Hair follicular keratinocyte (primary cell): ENCODE data around the gene BLTP3B.

DNA sequence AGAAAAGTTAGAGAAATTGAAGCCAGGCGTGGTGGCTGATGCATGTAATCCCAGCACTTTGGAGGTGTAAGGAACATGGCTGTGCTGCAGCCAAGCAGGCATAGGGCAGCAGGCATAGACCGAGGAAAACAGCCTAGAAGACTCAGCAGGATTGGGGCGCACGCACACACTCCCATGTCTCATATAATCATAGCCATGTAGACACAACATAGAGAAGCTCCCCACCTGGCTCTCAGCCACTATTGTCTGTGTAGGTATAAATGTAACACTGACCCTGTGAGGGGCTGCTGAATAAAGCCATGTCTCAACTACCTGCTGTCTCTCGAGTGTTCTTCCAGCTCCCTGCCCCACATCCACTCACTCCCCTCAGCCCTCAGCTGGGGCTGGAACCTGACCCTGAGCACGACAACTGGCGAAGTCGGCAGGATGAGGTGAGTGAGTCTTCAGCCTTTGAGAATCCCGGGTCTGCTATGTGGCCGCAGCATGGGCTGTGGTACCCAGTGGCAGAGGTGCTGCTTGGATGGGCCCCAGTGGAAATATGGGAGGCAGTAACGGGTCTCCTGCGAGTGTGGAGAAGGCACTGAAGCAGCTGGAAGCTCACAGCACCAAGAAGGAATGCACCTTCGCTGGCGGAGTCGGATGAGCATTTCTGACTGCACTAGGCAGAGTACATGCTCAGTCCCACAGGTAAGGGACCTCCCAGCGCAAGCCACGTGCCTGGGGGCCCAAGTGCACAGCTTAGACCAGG lies 95.7 kb upstream of the TMPO start:
- RAMPAGE, long total RNA, result no peak

GRCh38 chr12:98516239-98516716 lies 888 bp downstream of the TMPO start:
- RAMPAGE, long total RNA, result no peak

DNA sequence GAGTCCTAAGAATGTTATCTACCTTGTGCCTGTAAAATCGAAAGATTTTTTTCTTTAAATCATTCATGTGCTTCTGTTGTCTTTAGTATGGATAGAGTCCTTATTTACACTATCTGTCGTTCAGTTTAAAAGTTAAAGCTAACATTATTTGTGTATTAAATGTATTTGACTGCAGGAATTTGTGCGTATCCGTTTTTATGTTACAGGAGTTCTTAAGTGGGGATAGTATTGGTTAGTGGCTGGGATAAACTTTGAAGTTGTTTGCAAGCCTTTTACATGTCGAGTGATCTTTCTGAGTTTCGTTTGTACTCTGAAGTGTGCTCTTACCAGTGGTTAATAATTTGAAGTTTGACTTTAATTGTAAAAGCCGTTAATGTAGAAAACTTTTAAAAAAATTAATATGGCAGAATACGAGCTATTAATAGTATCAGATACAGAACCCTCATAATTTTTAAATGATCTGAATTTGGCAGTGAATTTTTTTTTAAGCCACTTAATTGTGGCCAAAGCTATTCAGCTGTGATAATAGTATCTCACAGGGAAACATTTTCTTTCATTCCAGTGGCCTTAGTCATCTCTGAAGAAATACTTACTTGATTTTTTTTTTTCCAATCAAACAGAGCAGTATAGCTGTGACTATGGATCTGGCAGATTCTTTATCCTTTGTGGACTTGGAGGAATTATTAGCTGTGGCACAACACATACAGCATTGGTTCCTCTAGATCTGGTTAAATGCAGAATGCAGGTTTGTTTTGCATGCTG lies 1.5 kb downstream of the SLC25A3 start:
- RAMPAGE, long total RNA, result no peak

GRCh38 chr12:98745592-98746476 lies 100.7 kb downstream of the APAF1 start:
- RAMPAGE, long total RNA, result no peak

- RAMPAGE, long total RNA, result no peak
Observed at GRCh38 chr12:98772746-98773108, 127.6 kb downstream of the APAF1 start.

DNA sequence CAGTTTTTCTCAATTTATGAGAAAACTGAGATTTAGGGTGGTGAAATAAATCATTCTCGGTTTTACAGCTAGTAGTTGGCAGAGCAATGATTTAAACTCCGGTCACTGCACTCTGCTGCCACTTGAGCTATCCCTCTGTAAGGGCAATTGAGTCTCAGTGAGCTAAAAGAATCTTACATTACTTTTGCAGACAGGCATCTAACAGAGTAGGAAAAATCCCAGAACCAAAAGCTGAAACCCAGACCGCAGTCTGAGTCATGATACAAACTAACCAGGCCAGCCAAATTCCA lies 73.7 kb downstream of the ANKS1B start:
- RAMPAGE, long total RNA, result no peak

DNA sequence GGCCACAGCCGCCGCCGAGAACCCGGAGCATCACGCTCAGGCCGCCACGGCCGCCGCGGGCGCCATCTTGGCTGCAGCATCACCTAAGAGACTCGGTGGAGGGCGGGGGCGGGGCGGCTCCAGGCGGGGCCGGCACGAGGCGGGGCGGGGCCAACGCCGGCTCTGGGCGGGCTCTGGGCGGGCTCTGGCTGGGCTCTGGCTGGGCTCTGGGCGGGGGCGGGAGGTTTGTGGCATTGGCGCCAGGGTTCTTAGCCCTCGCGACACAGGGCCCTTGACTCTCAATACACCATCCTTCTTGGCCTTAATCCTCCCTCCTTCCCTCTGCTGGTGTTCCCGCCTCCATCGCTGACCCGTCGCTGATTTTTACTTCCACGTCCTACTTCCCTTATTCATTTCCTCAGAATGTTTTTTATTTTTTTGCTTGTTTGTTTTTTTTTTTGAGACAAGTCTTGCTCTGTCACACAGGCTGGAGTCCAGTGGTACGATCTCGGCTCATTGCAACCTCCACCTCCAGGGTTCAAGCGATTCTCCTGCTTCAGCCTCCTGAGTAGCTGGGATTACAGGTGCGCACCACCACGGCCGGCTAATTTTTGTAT lies at the start of gene BLTP3B:
BLTP3B (minus strand) TSS at position 94 of the 596 bp plus-strand sequence.
- RAMPAGE, long total RNA, result start-site peak on the minus strand centred at position 85 of the sequence, 25 bp wide, 95 and 52 reads in 2 replicates

DNA sequence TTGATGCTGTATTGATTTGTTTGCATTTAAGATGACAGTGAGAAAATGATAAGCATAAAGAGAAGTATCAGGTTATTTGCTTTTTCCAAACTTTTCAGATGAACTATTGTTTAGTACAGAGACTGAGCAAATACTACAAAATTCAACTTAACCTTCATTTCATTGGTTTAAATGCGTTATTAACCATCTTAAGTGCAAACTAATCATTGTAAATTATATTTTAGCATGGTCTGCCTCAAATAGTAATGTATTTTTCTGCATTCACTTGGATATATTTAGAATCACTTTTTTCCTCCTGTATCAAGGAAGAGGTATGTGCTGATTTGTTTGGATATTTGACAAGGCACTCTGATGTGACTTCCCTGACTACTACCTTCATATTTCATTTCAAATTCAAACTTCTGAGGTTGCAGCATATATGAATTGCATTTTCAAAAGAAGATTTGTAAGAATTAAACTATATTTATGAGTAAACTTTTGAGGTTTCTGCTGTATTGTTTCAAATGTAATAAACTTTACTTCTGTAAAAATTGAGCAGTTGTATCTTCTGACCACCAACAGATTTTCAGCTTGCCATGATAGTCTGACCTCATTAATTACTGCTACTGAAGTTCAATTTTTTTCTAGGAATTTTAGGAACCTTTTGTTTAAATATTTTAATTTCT lies 17.1 kb upstream of the SLC17A8 start:
- RAMPAGE, long total RNA, result no peak

DNA sequence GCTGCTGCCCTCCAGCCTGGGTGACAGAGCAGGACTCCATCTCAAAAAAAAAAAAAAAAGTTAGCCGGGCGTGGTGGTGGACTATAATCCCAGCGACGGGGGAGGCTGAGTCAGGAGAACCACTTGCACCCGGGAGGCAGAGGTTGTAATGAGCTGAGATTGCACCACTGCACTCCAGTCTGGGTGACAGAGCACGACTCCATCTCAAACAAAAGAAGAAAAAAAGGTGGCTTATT lies 53.5 kb downstream of the SLC17A8 start:
- RAMPAGE, long total RNA, result no peak

DNA sequence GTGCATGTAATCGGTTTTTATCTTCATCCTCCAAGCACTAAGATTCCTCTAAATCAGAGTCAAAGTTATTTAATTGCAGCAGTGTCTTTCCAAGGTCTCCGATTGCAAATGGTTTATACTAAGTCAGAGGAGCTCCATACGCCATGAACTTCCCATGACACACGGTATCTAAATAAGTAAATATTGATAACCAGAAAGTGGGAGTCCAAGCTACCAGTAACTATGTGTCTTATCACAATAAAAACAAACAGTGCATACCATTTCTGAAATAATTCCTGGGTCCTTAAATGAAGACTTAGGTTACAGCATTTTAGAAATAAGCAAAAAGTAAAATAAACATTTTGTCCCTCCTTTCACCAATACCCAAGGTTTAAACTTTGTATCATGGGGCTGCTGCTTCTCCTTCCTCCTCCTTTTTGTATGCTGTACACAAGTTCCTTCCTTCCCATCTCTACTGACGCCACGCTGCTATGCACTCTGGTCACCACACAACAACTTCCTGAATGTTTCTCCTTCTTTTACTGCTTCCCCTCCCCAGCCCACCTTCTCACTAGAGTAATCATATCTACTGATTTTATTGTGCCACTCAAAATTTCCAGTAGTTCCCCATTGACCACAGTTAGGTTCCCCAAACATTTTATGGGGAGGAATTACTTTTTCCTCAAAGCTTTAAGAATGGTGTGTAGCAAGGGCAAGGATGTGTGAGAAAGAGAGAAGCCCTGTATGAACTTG lies 10.7 kb downstream of the NR1H4 start:
- RAMPAGE, long total RNA, result no peak

DNA sequence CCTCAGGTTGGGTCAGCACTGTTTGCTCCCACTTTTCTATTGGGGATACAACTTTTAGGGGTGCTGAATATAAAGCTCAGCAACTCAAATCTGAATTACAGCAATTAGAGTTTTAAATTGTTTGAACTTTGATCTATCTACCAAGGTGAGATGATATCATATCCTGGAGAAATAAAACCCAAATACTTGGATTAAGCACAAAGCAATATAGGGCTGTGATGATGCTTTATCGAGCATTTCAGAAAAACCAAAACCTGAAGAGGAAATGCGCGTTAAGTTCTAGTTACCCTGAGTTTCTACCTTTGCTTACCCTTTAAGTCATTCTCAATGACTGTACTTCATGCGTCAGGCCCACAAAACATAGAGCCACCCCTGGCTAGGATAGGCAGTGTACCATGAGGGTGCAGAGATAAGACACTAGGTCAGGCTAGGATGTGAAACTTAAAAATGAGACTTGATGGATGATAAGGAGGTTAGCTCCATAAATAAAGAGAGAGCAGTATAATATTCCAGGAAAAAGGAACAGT lies 100.0 kb downstream of the GAS2L3 start:
- RAMPAGE, long total RNA, result no peak

DNA sequence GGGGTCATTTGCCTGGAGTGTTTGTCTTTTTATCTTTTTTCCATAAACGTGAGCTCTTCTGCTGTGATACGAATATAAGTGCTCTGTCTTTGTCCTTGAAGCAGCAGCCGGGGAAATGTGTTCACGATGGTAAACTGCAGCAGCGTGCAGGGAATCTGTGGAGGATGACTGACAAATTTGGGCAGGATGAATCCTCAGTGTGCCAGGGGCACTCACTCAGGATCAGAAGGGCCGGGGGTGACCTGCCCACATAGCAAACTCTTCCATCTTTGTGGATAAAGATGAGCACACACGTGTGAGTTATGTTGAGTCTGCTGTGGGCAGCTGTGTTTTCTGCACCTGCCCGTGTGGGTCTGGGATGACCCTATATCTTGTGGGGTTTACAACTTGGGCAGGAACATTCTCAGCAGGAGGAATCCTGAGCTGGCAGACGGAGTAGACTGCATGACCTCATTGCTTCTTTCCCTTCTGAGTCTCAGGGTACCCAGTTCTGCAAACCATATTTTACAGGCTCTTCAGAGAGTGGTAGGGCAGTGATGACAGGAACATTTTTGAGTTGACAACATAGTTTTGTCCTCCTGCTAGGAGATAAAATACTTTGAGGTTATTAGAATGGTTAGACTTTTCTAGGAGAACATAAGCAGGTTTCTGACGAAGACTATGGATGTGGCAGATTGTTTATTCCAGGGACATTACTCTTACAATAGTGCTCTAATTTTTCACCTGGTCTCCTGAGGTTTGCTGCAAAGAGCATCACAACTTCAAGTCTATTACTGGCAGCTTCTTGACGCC lies 798 bp downstream of the ANO4 start:
- RAMPAGE, long total RNA, result no peak

DNA sequence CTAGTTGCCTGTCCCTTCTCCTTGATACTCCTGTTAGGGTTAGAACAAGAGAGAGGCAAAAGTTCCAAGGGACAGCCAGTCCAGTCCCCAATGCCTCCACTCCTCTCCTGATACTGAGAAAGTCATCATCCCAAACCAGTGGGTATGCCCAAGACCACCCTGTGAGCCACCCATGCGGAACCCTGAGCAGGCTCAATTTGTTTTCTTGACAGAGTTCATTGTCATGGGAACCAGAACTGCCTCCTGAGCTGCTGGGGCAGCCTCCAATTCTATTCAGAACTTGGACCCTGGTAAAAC lies 31.6 kb upstream of the CHPT1 start:
- RAMPAGE, long total RNA, result no peak

- RAMPAGE, long total RNA, result no peak
Observed at GRCh38 chr12:101671317-101671877, 26.0 kb upstream of the CHPT1 start.

DNA sequence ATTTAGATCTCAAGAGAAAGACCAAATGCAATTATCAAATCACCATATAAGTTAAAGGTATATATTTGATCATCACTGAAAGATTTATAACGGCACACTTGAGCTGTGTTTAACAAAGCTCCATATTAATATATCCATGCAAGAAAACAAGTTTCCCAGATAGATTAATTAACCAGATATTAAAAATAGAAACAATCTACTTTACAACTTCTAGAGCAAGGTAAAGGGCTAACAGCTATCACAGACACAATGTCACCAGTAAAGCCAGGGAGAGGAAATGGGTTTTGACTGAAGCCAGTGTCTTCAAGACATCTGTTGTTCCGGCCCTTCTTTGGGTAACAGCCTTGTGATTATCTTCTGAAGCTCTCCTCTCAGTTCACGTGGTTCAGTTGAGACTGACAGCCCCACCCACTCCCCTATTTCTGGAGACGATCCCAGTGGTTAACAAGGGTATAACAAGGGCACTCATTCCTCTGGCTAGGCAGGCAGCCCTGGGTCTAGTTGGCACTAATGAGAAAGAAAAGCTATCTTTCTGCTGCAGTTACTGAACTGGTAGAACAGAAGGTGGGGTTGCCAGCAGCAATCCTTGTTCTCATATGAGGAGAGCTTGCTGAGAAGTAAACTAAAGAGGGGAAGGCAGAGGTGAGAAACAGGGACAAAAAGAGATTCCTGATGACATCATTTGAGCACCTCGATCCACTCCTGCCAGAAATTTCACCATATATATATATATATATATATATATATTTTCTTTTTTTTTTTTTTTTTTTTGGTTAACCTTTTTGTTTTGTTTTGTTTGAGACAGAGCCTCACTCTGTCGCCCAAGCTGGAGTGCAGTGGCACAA lies 6.8 kb downstream of the GNPTAB start:
- RAMPAGE, long total RNA, result no peak

GRCh38 chr12:102313092-102313590 lies 115.5 kb upstream of the PMCH start:
- RAMPAGE, long total RNA, result no peak

- RAMPAGE, long total RNA, result no peak
Observed at GRCh38 chr12:102479058-102479911, 1.1 kb downstream of the IGF1 start.

- RAMPAGE, long total RNA, result no peak
Observed at GRCh38 chr12:102481605-102482124, 1.3 kb upstream of the IGF1 start.

GRCh38 chr12:102483510-102484043 lies 3.2 kb upstream of the IGF1 start:
- RAMPAGE, long total RNA, result no peak

- RAMPAGE, long total RNA, result no peak
Observed at GRCh38 chr12:102915791-102916404, 1.1 kb downstream of the PAH start.